Renal cortical epithelial cell (primary cell): ENCODE data around the genes FSIP1, PLCB2, RPUSD2 and KNL1.

- RRBS: no CpG with 5 or more reads among the region's 4 CpGs
Measured at GRCh38 chr15:39622707-39623146, 41.8 kb downstream of the THBS1 start.

GRCh38 chr15:39782306-39783122 is at the start of gene FSIP1:
Gene FSIP1, minus strand, starts transcription at chr15:39782841.
- RRBS: 2% methylated on average over 5 of the region's 67 CpGs

DNA sequence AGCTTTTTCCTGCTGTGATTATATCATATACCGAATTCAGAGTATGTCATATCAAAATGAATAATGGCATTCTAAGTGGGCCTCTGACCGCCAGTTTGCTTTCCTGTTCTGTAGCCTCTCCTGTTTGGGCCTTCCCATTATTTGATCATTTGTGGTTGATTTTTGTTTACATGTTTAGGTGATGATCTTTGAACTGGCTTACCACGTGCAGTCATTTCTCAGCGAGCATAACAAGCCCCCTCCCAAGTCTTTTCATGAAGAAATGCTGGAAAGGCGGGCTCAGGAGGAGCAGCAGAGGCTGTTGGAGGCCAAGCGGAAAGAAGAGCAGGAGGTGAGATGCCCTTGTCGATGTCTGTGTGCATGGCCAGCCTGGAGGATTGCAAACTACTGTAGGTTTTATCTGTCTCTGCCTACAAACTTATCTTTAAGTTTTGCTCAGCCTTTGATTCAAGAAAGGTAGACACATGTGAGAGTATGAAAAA is 15.1 kb downstream of the EIF2AK4 start:
- RRBS: no CpG with 5 or more reads among the region's 7 CpGs

DNA sequence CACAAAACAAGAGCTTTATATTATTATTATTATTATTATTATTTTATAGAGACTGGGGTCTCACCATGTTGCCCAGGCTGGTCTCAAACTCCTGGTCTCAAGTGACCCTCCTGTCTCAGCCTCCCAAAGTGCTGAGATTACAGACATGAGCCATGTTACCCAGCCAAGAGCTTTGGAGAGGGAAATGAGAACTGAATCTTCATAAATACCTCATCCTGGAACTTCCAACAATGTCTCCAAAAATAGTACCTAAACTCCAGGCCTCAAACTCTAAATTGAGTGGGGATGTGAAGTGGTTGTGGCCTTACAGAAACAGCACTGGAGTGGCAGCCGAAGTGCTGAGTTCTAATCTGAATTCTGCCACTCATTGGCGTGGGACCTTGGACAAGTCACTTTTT is 9.9 kb upstream of the SRP14 start:
- RRBS: no CpG with 5 or more reads among the region's 2 CpGs

GRCh38 chr15:40069132-40069860 is 30.3 kb upstream of the SRP14 start:
- RRBS: 1% methylated on average over 5 of the region's 25 CpGs

DNA sequence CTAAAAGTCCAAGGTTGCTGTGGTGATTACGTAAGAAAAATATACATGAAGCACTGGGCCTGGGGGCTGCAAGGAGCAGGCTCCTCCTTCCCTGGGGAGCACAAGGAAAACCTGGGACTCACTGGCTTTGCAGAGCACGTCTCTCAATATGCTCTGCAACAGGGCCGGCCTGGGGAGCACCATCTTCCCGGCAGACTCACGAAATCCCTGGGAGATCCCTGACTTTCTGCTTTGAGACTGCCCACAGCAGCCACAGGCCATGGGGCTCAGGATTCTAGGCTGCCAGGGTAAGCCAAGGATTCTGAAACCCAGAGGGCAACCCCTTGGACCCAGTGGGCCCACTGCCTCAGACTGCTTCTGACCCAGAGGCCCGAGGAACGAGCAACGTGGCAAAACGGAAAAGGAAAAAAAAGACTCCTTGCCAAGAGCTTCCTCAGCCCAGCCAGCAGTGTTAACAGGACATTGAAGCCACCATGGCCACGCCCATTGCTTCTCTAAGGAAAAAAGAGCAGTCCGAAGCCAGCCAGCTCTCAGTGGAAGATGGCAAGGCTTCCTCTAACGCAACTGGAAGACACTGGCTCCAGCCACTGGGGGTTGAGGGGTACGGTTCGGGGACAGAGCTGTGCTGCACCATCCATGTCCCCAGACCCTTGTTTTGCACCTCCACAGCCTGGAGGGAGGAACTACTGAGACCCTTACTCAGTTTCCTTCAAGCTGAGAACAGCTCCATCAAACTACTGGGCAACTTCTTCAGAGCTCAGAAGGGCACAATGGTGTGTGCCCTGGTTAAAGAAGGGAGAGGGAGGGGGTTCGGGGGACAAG is 10.8 kb downstream of the BMF start:
- RRBS: no CpG with 5 or more reads among the region's 15 CpGs

DNA sequence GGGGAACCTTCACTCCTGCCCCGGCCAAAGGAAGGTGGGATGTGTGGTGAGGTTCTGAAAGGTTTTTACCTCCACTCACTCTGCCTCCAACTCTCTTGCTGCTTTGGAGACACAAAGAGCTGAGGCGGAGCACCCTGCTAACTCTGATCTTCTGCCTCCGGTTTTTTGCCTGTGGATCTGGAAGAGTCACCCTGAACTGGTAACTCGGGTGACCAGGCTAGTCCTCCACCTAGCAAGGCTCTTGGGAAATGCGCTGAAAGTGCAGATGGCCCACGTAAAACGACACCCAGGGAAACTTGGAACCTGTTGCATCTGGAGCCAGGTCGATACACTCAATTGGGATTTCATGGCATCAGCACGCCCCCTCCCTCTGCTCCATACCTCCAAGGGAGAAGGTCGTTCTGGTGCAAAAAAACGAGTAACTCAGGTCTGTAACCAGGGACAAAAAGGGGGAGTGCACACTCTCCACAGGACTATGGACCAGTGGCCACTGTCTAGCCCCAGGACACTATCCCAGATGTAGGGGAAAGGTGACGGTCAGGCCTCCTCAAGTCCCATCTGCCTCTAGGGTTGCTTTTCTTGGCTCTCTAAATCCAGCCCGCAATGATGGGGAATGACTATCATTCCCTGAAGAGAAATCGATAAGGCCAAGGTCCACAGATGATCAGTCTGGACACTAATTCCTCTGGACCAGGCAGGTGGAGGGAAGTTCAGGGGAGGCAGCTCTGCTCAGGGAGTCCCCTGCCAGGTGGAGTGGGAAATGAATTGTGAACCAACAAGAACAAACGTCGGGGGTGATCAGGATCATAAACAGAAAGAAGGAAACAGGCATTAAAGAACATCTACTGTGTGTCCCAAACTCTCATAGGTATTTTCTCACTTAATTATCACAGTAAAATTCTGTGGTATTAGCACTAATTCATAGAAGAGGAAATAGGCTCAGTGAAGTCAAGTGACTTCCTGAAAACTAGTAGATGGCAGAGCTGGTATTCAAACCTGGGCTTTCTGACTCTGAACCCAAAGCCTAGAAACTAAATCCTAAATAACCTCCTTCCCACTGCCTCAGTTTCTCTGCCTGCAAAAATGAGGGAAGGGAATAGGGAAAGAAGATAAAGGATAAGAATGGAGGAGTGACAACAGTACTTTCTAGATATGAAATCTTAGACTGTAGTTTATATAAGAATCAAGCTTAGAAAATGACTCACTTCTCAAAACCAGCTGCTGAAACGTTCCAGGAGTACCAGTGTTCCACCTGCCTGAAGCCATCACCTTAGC is 7.8 kb downstream of the BMF start:
- RRBS: no CpG with 5 or more reads among the region's 17 CpGs

GRCh38 chr15:40105937-40106463 is 2.7 kb downstream of the BMF start:
- RRBS: no CpG with 5 or more reads among the region's 8 CpGs

DNA sequence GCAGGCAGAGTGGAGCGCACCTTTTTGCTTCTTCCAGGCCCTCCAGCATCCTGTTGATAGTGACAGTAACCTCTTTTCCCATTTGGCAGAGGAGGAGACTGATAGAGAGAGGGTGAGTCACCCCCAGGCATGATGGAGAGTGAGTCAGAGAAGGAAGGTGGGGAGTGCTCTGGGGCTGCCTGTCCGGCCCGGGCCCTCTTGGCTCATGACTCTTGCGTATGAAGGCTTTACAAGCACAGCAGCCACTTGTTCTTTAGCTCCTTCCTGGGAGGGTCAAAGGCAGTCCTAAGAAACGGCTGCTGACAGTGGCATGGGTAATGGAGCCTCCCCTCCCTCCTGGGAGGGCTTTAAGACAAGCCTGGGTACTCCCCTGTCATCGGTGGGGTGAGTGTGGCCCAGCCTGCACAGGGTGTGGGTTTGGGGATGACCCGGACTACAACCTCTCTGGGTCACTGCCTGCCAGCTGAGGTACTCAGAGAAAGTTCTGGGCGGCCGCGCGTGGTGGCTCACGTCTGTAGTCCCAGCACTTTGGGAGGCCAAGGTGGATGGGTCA is 15.9 kb downstream of the ANKRD63 start:
- RRBS: no CpG with 5 or more reads among the region's 12 CpGs

- RRBS: no CpG with 5 or more reads among the region's 17 CpGs
Measured at GRCh38 chr15:40307238-40308321, at the start of gene PLCB2. Gene PLCB2, minus strand, starts transcription at chr15:40307935.

- RRBS: no CpG with 5 or more reads among the region's 8 CpGs
Measured at GRCh38 chr15:40345860-40346727, 4.7 kb upstream of the PHGR1 start.

- RRBS: no CpG with 5 or more reads among the region's 10 CpGs
Measured at GRCh38 chr15:40412230-40413008, 6.8 kb downstream of the IVD start.

GRCh38 chr15:40439209-40440183 is 1.3 kb upstream of the BAHD1 start:
- RRBS: no CpG with 5 or more reads among the region's 26 CpGs

- RRBS: no CpG with 5 or more reads among the region's 9 CpGs
Measured at GRCh38 chr15:40453770-40454524, 13.2 kb downstream of the BAHD1 start.

DNA sequence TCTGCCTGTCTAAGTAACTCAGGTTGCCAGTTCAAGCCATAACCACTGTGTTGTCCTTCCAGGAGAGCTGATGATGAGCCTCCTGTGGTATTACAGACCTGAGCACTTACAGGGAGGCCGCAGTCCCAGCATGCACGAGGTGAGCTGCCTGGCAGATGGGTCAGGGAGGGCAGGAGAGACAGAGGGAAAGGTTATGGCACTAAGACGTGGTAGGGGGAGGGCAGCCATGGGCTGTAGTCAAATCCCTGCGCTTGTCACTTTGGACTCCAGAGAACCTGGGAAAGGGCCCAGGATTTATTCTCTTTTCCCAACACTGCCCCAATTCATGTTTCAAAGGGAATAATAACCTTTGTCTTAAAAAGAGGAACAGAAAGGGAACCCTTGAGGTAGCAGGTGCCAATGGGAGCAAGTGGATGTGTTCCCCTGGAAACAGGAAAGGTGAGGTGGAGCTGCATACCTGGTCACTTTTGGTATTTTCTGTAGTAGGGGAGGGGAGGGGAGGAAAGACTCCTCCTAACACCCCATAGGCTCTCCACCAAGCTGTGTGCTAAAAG is 6.3 kb upstream of the CHST14 start:
- RRBS: no CpG with 5 or more reads among the region's 4 CpGs

DNA sequence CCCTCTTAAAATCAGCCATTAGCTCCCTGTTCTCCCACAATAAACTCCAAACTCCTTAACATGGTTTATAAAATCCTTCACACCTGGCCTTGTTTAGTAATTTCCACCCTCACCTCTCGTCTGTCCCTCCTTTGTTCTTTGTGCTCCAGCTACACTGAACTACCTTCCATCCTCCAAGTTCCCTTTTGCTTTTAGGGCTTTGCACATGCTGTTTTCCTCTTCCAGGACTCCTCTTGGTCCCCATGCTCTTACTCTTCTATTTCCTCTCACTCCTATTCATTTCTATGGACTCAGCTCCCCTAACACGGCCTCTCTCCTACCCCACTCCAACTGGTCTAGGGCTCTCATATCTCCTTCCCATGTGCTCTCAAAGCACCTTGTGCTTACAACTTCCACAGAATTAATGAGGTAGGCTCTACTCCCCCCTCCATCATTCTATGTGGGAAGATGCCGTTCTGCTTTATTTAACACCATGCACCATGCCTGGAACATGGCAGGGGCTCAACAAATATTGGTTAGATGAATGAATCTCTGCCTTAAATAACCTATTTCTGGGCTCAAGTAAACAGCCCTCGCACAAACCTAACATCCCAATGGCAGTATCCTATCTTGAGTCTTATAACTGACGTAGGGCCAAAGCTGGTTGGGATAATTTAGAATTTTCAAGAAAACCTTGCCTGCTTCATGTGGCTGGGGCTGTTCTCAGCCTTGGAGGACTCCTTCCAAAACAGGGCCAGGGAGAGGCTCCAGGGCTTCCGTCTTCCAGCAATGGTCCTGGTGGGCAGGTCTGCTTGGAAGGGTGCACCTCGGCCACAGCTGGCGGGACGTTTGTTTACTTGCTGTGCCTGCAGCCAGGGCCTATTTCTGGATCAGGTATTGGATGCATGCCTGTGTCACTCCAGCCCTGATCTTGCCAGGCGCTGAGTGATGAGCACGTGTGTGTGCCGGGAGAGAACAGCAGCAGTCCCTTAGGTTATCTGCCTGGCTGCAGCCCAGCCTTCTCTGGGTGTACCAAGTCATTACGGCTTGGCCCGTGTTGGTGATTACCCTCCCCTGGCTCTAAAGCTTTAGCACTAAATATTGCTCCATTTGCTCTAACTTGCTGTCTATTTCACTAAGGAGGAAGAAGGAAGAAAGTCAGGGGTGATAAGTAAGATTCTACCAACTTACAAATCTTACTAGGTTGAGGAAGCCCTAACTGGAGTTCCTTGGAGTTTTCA is 15.3 kb downstream of the CCDC32 start:
- RRBS: no CpG with 5 or more reads among the region's 14 CpGs

DNA sequence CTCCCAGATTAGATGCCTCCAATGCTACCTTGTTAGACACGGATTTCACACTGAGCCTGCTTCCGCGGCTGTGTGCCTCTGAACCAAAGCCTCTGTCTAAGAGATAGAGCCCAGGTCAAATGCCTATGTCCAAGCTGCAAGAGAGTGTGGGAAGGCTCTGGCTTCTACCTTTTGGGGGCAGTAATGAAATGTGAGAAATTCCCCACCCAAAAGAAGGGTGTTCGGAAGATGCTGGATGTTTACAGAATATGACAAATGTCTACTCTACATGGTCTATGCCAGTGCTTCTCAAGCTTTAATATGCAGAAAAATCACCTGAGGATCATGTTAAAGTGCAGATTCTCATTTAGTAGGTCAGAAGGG is 1.9 kb upstream of the RPUSD2 start:
- RRBS: no CpG with 5 or more reads among the region's 4 CpGs

DNA sequence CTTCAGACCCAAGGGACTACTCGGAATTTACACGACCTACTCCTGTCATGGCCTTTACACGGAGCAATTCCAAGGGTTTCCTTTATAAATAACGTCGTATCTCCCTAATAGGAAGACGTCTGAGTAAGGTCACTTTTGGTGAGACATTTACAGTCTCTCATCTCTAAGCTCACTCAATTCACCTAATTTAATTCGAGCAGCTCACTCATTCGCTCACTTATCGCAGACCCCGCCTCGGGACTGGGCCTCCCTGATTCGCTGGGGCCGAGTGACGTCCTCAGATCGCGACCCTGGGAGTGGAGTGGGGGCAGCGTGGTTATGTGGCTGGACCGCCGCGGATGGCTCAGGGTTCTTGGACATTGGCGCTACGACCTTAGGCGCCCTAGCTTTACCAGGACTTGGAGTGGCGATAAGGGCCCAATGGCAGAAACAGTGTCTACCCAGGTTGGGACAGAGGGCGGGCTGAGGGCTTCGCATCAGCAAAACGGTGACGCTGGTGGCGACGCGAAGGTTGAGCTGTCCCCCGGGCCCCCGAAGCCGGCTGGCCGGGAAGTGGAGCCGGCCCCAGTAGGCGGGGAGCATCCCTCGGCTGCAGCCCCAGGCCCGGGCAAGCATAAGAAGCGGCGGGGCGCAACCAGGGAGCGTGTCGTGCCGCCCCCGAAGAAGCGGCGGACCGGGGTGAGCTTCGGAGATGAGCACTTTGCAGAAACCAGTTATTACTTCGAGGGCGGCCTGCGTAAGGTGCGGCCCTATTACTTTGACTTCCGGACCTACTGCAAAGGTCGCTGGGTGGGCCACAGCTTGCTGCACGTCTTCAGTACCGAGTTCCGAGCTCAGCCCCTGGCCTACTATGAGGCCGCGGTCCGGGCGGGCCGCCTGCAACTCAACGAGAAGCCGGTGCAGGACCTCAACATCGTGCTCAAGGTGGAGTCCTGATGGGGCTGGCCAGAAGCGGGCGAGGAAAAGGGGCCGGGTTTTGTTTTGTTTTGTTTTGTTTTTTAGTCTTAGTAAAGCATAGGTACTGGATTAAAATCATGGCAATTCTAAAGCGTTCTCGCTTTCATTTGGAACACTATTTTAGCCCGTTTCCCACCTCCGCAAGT is at the start of gene RPUSD2:
Gene RPUSD2, plus strand, starts transcription at position 280 of the 1,103 bp plus-strand sequence.
- RRBS: under 1% methylated on average over 27 of the region's 74 CpGs

DNA sequence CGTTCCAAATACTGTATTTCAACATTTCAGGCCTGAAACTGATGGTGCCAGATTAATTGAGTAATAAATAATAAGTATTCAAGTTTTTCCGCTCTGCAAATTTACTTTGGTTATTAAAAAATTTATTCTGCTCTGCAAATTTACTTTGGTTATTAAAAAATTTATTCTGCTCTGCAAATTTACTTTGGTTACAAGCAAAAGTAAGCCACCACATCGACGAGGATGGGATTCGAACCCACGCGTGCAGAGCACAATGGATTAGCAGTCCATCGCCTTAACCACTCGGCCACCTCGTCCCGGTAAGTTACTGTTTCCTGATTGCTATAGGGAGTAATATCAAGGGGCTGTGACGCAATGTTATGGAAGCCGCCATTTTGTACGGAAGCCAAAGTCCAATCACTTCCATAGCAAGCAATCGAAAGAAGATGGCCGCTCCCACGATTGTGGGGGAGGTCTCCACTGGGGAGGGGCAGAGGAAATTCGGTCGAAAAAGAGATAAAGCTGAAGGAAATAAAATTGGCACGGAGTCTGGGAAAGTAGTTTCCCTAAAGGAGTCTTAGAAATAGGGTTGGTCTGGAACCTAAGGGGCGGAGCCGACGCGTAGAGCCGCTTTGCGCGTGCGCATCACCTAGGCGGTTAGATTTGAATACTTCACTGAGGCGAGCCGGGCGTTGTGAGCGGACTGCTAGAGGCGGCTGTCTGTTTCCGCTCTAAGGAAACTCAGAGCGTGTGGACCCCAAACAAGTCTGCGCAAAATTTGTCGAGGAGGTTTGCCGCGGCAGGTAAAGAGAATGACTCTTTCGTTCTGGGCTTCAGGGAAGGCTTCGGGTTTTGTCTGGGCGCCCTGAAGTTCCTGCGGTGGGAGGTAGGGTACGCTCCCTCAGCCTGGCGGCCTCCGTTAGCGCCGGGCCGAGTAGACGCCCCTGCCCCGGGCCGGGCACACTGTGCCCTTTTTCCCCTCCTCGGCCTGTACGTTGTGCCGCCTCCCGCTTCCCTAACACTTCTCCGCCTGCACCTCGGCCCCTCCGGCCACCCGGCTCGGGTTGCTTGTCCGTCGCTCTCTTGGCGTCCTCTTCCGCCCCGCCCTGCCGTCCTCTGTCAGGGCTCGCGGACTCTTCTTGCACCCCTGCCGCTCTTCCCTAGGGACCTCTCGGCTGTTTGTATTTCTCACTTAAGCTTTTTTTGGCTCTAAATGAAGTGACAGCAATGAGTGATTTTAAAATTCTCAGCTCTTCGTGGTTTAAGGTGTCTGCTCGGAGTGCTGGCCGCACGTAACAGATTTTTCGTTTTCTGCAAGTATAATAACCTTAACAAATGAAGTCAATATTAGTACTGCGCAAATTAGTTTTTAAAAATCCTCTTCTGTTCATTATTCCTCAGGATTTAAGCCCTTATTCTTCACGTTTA is at the start of gene KNL1:
Gene KNL1, plus strand, starts transcription at position 639 of the 1,407 bp plus-strand sequence.
- RRBS: 0% methylated on average over 3 of the region's 79 CpGs

DNA sequence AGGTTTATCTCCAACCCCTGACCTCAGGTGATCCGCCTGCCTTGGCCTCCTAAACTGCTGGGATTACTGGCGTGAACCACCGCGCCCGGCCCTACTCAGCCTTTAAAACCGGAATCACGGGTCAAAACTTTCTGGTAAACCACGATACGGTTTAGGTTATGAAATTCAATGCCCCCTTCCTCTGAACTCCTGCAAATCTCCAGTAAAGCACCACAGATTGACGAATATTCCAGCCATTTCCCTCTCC is 794 bp upstream of the RAD51 start:
- RRBS: no CpG with 5 or more reads among the region's 10 CpGs